Breast (tissue), 4 donors: ENCODE data around the gene TMPRSS15.

DNA sequence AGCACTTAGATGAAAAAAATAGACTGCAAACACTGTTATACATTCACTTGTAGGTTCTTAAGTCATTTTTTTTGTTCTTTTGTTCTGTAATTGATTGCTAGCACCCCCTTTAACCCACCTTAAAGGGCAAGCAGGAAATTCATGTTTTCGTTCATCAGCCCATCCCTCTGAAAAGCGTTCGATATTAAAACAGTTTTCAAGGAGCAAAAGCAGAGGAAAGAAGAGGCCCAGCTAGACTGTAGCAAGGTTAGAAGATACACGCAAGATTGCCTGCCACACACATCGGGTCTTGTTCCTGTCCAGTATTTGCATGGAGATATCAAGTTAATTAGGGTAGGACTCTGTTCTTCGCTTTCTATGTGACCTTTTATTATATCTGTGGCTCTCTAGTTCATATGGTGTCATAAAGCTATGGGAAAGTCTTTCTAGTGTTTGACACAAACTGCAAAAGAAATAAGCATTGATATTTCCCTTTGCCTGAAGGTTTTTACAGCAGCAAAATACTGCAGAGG, 549.8 kb downstream of the USP25 start:
- PRO-cap, 3 experiments = no peak in any of the 3 experiments
- RRBS = no CpG with 5 or more reads among the region's 6 CpGs

DNA sequence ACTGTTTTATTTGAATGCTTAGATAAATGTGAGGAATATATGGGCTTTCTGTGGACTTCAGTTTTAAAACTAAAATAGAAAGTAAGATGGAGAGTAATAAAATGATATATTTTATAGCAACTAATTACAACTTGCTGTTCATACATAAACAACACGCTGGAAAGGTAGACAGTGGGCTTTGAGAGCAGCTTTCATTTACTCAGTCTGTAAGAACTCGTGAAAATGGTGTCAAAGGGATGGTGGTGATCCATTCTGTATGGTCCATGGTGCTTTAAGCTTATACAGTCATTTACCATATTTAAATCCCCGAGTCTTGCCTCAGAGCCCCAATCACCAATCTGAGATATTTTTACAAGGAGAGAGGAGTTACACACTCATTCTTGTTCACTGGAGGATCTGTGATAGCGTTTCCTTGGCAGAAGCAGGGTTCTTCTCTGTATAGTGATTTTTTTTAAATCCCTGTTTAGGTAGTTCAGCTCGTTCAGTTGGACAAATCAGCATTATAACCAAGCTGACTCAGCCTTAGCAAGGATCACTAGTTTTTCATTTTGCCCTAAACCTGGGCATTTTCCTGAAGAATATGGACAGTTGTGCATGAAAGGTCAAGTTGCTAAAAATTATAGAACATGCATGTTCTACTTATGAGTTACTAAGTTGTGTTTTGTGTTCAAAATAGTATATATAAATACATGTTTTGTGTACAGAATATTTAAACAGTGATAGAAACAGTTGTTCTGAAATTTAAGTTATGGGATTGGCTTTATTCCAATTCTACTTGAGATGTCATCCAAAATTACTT, 694.6 kb downstream of the USP25 start:
- PRO-cap, 3 experiments = no peak in any of the 3 experiments
- RRBS = no CpG with 5 or more reads among the region's 5 CpGs

DNA sequence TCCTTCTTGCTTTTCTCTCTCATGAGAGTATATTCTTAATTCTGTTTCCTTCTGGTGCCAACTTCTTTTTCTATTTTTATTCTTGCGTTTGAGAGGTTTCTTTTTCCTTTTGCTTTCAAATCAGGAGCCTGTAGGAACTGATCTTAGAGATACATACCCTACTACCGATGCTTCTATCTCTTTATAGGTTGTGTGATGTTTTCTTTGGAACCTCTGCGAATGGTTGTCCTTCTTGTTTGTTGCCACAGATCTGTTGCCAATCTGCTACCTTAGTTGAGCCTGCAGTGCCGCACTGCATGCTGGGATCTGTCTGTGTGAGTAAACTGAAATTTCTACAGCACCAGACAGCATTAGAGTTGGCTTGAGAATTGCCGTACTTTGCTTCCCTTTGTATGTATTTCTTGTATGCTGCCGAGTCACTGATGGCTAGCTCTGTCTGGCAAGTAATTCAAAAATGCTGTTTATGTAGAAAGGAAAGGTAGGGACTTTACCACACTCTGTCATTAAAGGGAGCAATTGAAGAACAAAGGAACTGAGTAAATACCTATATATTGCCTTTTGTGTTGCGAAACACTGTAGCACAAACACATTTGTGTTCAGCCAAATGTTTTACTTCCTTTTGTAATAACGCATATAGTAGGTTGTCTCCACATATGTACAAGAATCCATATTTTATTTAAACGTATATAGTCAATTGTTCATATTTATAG, 857.3 kb downstream of the USP25 start:
- PRO-cap, 3 experiments = peak in 1 of 3 experiments; most common plus-strand start position 297 of the sequence (in 1); most common minus-strand start position 246 of the sequence (in 1)
- RRBS = no CpG with 5 or more reads among the region's 9 CpGs

- PRO-cap, 3 experiments = no peak in any of the 3 experiments
- RRBS = no CpG with 5 or more reads among the region's 6 CpGs
Measured at GRCh38 chr21:16718772-16719265, 794.0 kb upstream of the CXADR start.

DNA sequence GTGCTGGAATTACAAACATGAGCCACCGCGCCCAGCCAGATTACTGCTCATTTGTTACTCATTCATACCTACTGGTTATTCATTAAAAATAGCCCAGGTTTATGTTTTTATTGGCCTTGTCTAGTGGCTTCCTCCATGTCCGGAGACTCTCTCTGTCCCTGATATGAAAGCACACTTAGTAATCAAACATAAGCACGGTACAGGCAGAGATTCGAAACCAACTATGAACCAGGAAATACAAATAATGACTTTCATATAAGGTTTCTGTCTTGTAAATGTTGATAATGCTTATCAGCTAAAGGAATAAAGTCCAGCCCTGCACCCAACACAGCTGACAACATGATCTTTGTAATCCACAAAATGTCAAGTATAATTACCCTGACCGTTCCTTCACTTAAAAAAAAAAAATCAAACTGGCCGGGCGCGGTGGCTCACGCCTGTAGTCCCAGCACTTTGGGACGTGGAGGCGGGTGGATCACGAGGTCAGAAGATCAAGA, 50.4 kb upstream of the CXADR start:
- PRO-cap, 3 experiments = no peak in any of the 3 experiments
- RRBS = no CpG with 5 or more reads among the region's 13 CpGs

DNA sequence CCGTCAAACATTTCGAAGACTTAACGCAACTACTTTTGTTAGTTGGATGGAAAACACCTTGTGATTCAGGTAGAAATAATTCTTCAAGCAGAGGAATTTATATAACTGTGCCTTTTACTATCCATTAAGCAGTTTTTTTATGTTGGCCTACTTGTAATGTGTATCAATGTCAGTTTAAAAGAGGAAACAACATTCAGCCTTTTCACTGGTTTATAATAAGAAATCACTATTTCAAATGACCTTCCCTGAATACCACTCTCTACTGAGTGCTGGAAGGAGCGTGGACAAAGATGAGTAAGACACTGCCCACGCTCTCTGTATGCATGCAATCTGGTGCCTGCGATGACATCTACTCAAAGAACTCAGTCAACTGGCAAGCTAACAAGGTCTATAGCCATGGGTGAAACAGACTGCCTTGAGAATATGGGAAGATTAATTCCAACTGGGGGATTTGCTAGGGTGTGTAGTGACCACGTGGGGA, 49.5 kb upstream of the CXADR start:
- PRO-cap, 3 experiments = no peak in any of the 3 experiments
- RRBS = no CpG with 5 or more reads among the region's 7 CpGs

DNA sequence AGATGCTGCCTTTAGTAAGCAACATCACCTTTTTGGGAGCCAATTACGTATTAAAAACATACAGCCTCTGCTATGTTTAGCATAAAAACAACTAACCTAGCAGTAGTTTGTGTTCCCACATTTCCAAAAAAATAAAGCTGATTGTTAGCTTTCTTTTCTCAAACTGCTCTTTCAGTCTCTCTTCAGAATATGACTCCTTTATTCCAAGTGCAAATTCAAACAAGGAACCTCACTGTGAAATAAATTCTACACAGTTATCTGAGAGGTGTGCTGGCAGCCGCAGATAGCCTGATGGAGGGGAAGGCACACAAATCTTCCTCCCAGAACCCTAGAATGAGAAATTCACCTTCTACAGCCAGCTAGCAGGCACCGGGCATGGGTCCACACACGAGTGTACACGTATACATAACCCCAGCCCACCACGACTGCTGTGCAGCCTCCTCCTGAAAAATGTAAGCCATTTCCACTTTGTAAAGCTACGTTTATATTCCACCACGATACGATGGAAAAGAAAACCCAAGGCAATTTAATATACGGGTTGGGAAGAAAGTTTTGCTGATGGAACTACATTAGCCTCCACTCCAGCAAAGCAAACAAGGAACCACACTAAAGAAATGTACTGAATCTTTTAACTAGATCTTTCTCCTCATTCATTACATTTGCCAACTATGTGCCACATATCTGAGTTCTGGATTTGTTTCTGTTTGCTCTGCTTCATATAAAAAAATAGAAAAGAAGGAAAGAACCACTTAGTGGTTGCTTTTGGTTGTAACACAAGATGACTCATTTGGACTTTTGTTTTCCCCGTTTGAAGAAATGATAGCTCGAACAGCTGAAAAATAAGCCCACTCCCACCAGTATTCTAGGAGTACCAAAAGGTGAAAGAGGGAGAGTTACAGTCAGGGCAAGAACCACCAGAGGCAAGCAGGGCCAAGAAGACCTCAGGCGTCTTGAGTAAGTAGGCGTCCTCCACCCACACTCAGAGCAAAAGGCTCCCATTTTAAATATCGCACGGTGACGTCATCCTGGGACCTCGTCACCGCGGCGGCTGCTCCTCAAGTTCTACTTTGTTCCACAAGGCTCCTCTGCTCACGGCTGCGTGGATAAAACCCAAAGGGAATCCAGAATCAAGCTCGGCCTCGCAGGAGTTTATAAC, 1.6 kb downstream of the BTG3 start:
- PRO-cap, 3 experiments = peak in 3 of 3 experiments; most common plus-strand start position 1,036 of the sequence (in 1); most common minus-strand start position 934 of the sequence (in 2)
- RRBS = no CpG with 5 or more reads among the region's 25 CpGs

GRCh38 chr21:17795007-17795657, 24.0 kb downstream of the C21orf91 start:
- PRO-cap, 3 experiments = no peak in any of the 3 experiments
- RRBS = no CpG with 5 or more reads among the region's 5 CpGs

DNA sequence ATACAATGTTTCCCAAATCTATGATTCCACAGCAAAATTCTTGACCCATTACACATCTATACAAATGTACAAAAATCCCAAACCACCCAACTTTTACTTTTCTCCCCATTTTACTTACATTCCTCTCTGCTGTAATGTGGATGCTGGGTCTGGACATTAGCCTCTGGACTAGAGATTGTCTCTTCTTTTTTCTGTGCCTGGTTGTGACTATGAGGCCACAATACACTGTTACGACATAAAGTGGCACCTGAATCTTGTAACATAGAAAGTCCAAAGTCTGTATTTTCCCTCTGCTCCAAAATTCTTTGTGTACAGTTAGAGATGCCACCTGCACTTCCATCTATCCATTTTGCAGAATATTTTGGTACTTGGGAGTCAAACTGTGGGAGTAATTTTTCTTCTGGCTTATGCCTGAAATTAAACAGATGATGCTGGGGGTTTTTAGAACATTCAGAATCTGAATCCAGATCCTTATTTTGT, 22.7 kb downstream of the C21orf91 start:
- PRO-cap, 3 experiments = no peak in any of the 3 experiments
- RRBS = no CpG with 5 or more reads among the region's 1 CpG

GRCh38 chr21:17900905-17901749, 82.0 kb upstream of the C21orf91 start:
- PRO-cap, 3 experiments = no peak in any of the 3 experiments
- RRBS = no CpG with 5 or more reads among the region's 11 CpGs

- PRO-cap, 3 experiments = no peak in any of the 3 experiments
- RRBS = no CpG with 5 or more reads among the region's 3 CpGs
Measured at GRCh38 chr21:18403286-18403995, at the start of gene TMPRSS15. Gene TMPRSS15 (minus strand): TSS chr21:18403785.

DNA sequence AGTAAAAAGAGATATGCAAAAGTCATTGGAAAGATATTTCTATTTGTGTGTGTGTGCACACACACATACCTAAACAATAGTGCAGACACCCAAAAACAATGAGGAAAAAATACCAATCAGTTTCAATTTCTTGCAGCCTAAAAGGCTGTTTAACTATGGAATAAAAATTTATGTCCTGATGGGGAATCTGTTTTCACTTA, 257.5 kb upstream of the TMPRSS15 start:
- PRO-cap, 3 experiments = no peak in any of the 3 experiments

GRCh38 chr21:19303824-19304148, 900.2 kb upstream of the TMPRSS15 start:
- PRO-cap, 3 experiments = no peak in any of the 3 experiments
- RRBS = no CpG with 5 or more reads among the region's 1 CpG

DNA sequence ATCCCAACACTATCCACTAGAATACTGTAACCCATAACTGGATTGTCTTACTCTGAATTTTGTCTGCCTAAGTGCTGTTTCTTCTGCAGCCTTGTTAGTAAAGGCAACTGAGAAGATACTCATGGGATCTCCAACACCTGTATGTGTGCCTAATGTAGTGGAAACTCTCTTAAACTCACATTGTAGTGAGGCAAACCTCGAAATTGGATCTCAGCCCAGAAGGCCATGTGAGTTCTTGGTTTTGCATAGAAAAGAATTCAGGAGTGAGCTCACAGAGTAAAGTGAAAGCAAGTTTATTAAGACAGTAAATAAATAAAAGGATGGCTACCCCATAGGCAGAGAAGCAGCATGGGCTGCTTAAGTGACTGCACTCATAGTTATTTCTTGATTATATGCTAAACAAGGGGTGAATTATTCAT, 1344.7 kb downstream of the NCAM2 start:
- PRO-cap, 3 experiments = no peak in any of the 3 experiments
- RRBS = no CpG with 5 or more reads among the region's 1 CpG

- PRO-cap, 3 experiments = no peak in any of the 3 experiments
- RRBS = no CpG with 5 or more reads among the region's 12 CpGs
Measured at GRCh38 chr21:23856798-23857232, 1750.5 kb downstream of the MRPL39 start.

DNA sequence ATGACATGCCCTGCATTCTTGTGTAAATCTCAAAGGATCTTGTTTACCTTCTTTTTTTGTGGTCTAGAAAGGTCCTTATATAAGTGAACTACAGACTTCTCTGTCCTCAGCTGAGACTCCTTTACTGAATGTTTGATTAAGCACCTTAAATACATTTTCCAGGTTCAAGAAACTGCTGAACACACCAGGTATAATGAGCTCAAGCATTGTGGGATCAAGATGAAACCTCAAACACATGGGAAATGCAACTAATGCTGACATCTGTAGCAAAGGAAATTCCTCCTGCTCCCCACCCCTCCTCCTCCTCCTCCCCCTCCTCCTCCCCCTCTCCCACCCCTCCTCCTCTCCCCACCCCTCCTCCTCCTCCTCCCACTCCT, 234.0 kb downstream of the MRPL39 start:
- PRO-cap, 3 experiments = no peak in any of the 3 experiments

DNA sequence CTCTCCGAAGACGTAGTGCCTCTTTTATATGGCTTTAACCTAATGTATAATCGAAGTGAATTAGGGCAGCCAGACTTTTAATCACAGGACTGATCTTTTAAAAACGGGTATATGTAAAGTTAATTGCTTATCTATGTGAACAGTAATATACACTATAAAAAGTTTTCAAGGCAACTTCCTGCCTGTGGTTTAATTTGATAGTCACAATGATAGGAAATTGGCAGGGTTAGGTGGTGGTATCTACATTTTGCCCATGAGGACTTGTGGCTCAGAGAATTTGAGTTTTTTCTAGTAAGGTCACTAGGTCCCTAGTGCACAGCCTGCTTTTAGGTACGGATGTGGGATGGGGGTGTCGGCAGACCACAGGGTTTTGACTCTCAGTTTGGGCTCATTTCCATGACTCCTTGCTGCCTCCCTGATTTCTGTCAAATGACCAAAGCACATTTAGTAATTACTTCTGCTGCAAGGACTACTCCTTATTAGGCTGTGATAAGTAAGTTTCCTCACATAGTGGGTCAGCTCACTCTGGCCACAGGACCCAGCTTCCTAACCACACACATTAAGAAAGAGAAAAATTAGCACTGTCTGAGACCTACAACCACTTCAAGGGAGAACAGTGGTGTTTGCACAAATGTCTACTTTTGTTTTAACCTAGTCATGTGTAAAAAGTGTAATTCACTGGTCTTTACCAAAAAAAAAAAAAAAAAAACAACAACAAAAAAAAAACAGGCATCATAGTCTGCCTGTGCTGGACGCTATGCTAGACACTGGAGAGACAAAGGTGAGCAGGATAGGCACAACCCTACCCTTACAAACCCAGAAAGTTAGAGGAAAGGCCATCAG, 43.8 kb downstream of the MRPL39 start:
- PRO-cap, 3 experiments = no peak in any of the 3 experiments
- RRBS = no CpG with 5 or more reads among the region's 7 CpGs

DNA sequence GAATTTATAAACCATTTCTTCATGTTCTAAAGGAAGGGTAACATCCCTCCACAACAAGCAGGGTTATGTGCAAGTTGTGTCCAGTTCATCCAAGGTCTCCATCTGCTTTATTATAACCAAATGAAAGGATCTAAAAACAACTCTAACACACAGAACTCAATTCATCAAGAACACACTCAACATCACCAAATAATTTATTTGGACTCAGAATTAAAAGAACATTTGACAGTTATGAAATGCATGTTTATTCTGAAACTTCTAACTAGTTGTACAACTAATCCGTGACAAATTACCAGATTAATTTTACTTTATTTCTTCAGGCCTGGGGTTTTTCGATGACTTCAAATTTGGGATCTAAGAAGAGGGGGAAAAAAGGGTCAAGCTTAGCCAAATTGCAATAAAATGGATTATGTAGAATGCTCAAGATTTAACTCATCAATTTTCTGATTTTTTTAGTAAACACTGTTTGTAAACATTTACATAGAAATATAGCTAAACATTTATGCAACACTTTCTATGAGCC, 10.3 kb downstream of the ATP5PF start:
- PRO-cap, 3 experiments = no peak in any of the 3 experiments
- RRBS = no CpG with 5 or more reads among the region's 2 CpGs

GRCh38 chr21:25907483-25907949, 172.7 kb downstream of the GABPA start:
- PRO-cap, 3 experiments = no peak in any of the 3 experiments
- RRBS = no CpG with 5 or more reads among the region's 1 CpG

- PRO-cap, 3 experiments = no peak in any of the 3 experiments
- RRBS = no CpG with 5 or more reads among the region's 3 CpGs
Measured at GRCh38 chr21:25998129-25998630, 172.4 kb downstream of the APP start.